Glomerular endothelial cell (primary cell): ENCODE measurements around the genes MOV10, HIPK1, NRAS and SYCP1.

DNA sequence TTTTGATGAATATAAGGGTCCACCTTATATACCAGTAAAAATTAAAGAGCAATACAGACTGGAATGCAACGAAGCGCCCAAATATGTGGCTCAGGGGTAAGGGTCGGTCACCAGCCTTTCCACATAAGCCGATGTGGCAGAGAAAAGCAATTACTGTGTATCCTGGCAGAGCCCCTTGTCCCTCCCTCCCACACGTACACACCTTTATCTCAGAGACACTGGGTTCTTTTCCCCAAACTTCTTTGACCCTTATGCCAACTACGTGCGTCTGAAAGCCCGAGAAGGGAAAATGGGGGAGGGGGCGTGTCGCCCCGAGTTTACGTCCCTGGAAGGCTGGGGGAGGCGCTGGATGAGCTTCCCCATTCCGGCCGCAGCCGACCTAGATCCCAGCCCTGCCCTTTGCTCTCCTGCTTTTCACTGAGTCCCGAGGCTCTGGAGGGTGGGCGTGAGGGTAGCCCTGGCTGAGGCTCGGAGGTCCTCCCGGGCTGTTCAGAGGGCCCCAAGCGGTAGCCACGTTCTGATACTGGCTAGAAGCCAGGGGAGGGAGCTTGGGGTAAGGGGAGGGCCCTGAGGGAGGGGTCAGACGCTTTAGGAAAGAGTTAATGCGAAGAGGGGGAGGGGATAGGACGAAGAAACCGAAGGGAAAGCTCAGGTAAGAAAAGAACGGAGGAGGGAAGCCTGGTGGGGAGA lies at the start of gene MOV10:
MOV10 (plus strand) TSS at position 582 of the 690 bp plus-strand sequence.
- RAMPAGE, long total RNA: start-site peak on the plus strand centred at position 618 of the sequence, 26 bp wide, 217 and 171 reads in 2 replicates

- RAMPAGE, long total RNA: no peak
Observed at GRCh38 chr1:112687968-112689186, 13.9 kb downstream of the MOV10 start.

GRCh38 chr1:112722636-112723632 lies 4.2 kb downstream of the TAFA3 start:
- RAMPAGE, long total RNA: no peak

- RAMPAGE, long total RNA: no peak
Observed at GRCh38 chr1:112744179-112744615, 25.5 kb downstream of the TAFA3 start.

- RAMPAGE, long total RNA: no peak
Observed at GRCh38 chr1:112995961-112996349, 40.0 kb upstream of the SLC16A1 start.

DNA sequence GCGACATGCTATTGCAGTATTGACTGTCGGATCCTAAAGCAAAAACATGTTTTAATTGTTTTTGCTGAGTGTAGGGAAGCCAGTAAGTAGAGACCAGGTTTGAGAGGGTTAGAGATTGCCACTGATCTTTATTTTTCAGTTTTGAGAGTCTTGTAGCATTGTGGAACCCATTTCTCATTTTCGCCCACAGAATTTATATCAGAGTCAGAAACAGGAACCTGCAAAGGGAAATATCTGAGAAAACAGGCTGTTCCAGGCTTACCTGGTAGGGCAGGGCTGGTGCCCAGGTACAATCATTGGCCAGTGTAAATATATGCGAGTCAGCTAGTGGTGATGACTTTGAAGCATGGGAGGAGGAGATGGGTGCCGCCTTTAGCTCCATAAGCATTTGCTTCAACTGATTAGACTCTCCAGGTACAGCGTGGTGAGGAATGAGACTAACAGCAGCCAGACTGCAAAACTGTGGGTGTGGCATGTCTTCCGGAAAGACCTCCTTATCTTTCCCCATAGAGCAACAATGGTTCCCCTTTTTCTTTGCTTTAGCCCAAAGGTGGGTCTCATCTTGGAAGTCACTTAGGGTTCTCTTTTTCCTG lies 137.1 kb downstream of the LRIG2 start:
- RAMPAGE, long total RNA: no peak

GRCh38 chr1:113389824-113390361 lies 422 bp upstream of the MAGI3 start:
- RAMPAGE, long total RNA: no peak

GRCh38 chr1:113457710-113458248 lies 67.5 kb downstream of the MAGI3 start:
- RAMPAGE, long total RNA: no peak

DNA sequence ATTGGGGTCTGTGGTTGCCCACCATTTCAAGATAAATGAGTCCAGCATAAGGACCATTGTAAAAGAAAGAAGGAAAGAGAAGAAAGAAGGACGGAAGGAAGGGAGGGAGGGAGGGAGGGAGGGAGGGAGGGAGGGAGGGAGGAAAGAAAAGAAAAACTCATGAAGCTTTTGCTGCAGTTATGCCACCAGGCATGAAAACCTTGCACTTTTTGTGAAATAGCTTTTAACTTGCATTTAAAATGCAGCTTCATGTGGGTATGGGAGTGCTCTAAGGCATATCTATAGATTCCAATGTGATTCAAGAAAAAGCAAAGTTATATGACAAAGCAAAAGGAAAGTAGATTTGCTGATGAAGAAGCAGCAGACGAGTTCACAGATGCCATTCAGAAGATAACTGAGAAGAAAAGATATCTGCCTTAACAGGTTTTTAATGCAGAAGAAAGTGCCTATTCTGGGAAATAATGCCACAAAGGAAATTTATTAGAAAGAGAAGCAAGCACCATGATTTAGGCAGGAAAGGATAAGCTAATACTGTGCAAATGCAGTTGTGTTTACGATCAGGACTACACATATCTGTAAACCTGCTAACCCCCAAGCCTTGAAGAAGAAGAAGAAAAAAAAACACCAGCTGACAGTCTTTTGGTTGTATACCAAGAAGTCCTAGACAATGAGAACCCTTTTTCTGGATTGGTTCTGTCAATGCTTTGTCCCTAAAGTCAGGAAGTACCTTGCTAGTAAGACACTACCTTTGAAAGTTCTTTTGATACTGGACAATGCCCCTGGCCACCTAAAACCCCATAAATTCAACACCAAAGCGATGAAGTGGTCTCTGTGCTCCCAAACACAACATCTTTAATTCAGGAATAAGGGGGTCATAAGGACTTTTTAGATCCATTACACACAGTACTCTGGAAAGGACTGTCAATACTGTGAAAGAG lies 68.0 kb downstream of the PHTF1 start:
- RAMPAGE, long total RNA: no peak

DNA sequence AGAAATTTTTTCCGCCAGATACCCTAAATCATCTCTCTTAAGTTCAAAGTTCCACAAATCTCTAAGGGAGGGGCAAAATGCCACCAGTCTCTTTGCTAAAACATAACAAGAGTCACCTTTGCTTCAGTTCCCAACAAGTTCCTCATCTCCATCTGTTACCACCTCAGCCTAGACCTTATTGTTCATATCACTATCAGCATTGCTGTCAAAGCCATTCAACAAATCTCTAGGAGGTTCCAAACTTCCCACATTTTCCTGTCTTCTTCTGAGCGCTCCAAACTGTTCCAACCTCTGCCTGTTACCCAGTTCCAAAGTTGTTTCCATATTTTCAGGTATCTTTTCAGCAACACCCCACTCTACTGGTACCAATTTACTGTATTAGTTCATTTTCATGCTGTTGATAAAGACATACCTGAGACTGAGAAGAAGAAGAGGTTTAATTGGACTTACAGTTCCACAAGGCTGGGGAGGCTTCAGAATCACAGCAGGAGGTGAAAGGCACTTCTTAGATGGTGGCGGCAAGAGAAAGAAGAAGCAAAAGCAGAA lies 39.8 kb downstream of the PHTF1 start:
- RAMPAGE, long total RNA: no peak

DNA sequence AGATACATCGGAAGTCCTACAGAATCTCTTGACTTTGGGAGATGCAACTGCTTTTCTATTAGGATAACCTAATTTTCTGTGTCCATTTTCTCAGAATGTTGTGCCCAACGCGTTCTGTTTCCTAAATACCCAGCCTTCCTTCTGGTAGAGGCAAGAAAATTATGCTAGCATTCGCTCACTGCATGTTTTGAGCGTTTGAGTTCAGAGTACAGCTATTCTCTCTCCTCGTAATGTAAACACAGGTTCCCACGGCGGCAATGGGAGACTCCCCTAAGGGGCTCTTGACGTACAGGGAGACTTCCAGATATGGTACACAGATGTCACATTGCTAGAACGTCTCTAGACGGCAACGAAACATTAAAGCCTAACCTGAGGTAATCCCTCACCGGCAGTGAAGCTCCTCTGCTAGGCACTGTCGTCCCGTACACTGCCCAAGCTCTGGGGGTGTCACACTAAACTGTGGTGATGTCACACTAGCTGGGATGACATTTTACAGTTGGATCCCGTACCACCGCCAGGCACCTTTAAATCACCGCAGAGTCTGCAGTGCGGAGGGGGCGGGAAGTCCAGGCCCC lies at the start of gene HIPK1:
HIPK1 (plus strand) TSS at position 485 of the 575 bp plus-strand sequence.
- RAMPAGE, long total RNA: no peak

DNA sequence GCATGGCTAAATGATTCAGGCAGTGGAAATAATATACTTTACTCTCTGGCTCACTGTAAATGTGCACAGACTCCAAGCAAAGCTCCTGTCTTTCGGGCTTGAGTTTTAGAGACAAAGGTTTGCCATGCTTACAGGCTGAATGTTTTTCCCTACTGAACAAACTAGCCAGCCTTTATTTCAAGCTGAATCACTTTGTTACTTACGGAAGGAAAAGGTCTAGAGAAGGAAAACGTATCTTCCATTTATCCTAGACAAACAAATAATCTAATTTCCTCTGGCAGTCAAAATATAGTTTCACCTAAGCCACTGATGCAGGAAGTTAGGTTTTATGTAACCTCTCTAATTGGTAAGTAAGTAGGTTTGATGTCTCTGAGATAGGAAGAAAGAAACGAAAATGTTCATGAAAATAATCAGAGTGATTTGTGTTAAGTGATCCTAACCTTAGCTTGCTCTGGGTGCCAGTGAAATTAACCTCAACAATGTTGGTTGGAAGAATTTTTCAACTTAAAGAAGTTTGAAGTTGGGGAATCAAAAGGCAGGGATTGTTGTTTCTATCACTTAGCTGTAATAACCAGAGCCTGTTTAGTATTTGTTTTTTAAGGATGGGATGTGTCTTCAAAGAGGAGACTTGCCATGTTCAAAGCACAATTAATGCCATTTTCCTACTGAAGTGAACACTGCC lies 18.2 kb downstream of the HIPK1 start:
- RAMPAGE, long total RNA: no peak

DNA sequence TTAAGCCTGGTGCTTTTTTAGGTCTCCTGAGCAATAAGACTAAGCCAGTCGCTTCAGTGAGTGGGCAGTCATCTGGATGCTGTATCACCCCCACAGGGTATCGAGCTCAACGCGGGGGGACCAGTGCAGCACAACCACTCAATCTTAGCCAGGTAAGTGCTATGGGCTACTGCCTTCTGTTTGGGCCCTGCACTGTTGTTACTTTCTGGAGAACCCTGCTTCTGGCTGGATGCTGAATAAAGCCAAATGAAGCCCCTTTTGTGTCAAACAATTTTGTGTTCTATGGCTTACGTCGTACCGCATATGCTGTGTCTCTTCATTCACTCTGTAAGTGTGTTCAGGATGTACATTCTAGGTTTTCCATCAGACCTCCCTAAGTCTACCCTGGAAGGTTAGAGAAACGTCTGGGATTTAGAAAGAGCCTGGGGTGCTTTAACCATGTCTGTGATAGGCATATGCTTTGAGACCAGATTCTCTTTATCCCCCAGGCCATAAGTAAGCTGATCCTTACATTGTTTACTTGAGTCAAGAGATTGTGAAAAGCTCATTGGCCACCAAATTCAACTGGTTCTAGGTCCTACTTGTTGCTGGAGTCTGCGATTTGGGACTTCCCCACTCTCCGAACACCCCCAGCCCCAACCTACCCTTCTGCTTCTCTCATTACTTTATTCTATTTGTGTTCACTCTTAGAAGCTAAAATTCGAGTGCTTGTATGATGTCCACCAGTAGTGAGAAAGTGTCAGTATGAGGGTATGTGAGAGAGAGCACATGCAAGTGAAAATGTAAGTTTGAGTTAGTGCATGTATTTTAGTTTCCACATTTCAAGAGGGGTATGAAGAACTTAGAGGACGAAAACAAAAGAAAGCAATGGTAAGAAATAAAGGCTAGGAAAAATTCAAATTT lies 7.2 kb upstream of the OLFML3 start:
- RAMPAGE, long total RNA: no peak

DNA sequence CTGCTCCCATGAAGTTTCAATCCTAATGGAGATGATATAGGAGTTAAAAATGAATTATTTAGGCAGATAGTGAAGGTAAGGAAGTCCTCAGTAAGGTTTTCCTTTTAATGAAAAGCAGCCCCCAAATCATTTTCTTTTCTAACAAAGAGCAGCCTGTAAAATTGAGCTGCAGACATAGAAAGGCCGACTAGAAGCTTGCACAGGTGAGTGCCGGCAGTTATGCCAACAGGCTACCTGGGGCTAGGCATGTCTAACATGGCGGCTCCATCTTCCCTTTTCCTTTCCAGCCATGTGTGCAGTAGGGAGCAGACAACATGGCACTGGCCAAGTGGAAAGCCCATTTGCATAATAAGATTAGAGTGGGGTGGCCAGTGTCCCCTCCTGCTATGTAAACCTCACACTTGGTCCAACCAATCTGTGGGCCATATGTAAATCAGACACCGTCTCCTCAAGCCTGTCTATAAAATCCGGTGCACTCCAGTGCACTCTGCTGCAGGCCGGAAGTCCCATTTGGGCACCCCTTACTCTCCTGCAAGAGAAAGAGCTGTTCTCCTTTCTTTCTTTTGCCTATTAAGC lies 43.9 kb downstream of the OLFML3 start:
- RAMPAGE, long total RNA: no peak

DNA sequence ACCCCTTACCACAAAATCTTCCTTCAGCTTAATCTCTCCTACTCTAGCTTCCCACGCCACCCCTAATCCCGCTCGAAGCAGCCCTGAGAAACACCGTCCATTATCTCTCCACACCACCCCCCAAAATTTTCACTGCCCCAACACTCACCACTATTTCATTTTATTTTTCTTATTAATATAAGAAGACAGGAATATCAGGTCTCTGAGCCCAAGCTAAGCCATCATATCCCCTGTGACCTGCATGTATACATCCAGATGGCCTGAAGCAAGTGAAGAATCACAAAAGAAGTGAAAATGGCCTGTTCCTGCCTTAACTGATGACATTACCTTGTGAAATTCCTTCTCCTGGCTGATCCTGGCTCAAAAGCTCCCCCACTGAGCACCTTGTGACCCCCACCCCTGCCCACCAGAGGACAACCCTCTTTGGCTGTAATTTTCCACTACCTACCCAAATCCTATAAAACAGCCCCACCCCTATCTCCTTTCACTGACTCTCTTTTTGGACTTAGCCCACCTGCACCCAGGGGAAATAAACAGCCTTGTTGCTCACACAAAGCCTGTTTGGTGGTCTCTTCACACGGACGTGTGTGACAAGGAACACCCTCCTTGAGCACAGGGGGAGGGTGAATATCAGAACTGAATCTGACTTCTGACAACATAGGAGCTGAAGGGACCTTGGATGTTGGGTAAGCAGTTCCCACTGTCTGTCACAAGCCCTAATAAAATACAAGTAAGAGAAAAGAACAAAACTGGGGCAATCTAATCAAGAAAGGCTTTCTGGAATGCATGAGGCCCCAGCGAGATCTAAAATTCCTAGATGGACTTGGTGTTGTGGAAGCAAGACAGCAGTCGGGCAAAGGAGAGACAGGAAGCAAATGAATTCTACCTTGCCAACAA lies 52.9 kb downstream of the OLFML3 start:
- RAMPAGE, long total RNA: no peak

- RAMPAGE, long total RNA: no peak
Observed at GRCh38 chr1:114464210-114464546, 46.8 kb downstream of the TRIM33 start.

- RAMPAGE, long total RNA: no peak
Observed at GRCh38 chr1:114587301-114588052, 6.1 kb upstream of the BCAS2 start.

DNA sequence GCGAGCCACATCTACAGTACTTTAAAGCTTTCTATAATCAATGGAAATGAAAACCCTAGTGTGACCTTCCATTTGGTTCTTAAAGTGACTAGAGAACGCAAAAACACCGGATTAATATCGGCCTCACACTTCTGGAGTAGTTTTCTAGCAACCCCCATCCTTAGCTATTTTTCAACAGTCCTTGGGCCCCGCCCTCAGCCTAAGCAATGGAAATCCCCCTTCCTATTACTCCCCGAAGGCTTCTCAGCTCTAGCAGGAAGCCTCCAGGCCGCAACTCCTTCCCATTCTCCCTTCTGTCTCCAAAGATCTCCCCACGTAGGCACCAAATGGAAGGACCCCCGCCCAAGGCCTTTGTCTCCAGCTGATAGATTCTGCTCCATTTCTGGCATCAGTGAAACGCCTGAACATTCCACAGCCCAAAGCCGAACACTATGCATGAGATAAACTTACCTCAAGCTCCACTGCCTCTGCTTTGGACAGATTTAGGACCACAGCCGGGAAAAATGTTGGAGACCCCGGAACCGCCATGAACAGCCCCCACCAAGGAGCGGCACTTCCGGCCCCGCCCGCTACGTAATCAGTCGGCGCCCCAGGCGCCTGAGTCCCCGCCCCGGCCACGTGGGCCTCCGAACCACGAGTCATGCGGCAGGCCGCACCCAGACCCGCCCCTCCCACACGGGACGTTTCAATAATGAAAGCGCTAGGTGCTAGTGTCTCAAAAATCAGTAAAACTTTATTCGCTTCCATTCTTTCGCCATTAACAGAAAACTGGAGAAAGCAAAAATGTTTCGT lies at the start of gene NRAS:
NRAS (minus strand) TSS at position 564 of the 792 bp plus-strand sequence.
- RAMPAGE, long total RNA: start-site peak on the minus strand centred at position 510 of the sequence, 65 bp wide, 104 and 214 reads in 2 replicates

DNA sequence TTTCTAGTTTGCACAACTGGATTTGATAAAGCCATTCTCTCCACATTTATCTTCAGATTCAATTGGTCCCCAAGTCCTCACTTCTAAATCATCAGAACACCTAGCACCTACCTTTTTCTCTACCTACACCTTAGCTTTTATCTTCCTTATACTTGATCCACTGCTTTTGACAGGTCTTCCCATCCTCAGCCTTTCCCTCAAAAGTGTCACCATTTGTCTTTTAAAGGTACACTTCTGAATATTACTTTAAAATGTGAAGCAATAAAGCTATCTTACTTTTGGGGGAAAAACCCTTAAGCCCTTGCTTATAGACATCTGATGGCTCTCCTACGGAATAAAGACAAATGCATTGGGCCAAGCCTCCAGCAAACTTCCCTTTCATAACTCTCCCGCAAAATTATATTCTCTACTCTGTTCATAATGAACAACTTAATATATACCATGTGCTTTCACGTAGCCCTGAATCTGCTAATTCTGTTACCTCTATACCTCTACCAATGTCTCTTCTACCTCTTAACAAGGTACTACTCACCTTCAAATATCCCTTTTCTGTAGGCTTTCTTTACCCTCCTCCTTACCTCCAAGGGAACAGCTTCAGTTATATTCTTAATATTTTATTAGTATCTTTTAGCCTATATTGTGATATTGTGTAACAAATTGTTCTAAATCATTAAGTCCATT lies 9.0 kb downstream of the CSDE1 start:
- RAMPAGE, long total RNA: no peak

DNA sequence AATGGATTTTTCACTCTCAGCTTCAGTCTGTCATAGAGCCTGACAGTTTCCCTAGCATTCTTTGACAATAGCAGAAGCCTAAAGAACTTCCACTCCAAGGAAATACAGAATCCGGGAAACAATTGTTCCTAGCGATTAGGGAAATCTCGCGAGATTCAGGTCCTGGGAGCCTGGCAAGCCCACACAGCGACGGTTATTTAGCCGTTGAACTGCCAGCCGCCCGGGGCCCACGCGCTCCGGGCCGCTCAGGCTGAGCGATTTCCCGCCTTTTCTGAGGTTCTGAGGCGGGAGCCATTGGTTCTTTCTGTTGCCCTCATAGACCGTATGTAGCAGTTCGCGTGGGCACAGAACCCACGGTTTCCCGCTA lies at the start of gene SYCP1:
SYCP1 (plus strand) TSS at position 223 of the 367 bp plus-strand sequence.
- RAMPAGE, long total RNA: no peak